ENCODE results near the genes CFAP20DC and CADPS.

- PRO-cap: no peak
These were observed 8.8 kb upstream of the SLMAP start for GRCh38 chr3:57747383-57747633.

- PRO-cap: no peak
These were observed 2.1 kb downstream of the SLMAP start for GRCh38 chr3:57758058-57758695.

GRCh38 chr3:57948717-57949120 lies 59.5 kb upstream of the FLNB start:
- PRO-cap: no peak

GRCh38 chr3:58025848-58026642 lies 17.8 kb downstream of the FLNB start:
- PRO-cap: no peak

DNA sequence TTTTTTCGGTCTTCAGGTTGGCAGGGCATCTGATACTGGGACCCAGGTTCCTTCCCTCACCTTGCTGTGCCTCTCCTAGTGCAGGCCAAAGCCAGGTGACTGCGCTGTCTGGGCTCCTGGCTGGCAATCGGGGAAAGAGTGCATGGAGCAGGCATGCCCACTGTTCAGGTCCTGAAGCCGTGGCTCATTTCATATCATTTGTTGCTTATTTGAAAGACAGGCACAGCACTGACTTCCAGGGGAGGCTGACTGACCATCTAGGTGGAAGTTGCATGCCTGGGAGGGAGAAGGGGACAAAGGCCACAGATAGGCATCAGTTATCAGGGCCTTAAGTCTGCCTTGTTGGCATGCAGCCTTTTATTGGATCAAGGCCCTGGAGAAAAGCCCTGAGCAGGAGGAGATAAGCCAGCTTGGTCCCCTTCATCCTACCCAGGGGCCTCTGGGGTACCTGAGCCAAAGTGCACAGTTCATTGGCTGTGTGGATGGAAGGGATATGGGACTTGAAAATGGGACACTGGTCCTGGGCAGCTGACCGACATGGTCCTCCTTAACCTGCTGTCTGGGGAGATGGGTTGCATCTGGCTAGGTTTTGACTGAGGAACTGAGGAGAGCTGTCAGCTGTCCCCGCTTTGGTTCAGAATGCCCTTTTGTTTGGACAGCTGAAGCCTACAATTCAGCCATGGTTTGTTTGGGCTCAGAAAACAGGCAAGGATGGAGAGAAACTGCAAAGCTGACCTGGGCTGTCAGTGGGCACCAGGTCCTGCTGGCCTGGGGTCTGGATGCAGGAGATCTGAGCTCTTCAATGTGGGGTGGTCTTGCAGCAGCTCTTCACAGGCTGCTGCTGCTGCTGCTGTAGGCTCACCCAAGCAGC lies 59.9 kb downstream of the FLNB start:
- PRO-cap: no peak

- PRO-cap: no peak
These were observed 90.5 kb downstream of the DNASE1L3 start for GRCh38 chr3:58120061-58120892.

DNA sequence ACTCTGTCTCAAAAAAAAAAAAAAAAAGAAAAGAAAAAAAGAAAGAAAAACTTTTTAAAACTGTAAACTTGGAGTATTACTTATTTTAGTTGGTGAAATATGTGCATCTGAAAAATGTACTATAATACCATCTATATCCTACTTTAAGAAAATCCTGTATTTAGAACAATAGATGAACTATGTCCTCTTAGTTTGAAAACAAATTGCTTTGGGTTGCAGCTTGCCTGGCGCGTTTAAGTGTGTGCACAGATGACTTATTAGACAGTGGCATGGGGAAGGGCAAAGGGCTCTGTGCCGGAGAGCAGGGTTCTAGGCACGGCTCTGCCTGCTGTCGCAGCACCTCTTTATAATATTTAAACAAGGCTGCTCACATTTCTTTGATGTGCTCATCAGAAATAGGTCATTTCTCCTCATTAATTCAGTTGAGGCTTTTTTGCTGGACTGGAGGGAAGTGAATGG lies 10.0 kb downstream of the PXK start:
- PRO-cap: no peak

DNA sequence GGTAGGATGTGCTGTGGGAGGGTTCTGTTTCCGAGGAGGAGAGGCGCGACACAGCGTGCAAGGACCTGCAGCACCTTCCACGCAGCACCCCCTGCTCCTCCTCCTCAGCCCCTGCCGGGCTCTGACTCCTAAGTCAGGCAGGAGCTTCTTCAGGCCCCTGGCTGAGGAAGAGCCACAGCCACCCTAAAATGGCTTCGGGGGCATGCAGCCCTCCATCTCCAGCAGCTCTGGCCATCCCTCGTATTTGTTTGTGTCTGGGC lies 32.5 kb downstream of the FAM3D start:
- PRO-cap: no peak

- PRO-cap: no peak
These were observed at the start of gene CFAP20DC for GRCh38 chr3:59049585-59050506. Gene CFAP20DC, minus strand, starts transcription at chr3:59050025.

DNA sequence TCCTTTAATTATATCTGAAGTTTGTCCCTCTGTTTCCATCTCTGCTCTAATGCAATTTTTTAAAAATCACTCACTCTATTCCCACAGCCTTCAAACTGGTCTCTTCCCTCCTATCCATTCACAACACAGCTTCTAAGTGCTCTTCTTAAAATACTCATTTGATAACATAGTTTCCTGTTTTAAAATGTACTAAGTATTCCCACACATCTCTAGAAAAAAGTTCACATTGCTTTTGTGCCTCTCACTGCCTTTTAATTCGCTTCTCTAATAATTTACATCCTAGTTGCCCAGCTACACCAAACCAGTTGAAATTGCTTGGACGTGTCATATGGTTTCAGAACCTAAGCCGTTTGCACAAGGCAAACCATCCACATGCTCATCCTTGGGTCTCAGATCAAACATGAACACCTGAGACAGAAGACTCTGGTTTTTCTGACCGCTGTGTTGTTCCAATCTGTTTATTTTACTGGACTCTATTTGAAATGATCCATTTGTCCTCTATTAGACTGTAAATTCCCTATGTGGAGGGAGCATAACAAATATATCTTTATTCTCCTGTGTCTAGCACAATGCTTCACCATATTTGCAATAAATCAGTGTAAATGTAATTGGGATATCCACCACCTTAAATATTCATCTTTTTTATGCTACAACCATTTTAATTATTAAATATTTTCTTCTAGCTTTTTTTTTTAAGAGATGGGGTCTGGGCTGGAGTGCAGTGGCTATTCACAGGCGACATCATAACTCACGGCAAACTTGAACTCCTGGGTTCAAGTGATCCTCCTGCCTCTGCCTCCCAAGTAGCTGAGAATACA lies 880.4 kb downstream of the FHIT start:
- PRO-cap: no peak

DNA sequence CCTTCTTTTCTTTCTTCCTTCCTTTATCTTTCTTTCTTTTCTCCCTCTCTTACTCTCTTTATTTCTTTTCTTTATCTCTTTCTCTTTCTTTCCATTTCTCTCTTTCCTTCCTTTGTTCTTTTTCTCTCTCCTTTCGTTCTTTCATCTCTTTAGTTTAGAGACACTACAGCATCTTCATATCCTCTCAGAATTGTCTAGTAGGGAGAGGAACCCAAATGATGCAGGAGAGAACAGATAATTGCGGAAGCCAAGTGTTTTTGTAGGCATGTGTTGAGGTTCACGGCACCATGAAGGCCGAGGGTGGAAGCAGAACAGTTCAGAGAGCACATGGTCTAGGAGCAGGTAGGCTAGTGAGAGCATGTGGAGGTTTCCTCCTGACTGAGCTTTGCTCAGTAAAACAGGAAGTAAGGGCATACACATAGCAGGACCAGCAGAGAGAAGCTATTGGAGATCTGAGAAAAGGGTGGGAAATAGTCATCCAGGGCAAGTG lies 491.2 kb downstream of the FHIT start:
- PRO-cap: no peak

GRCh38 chr3:61701564-61701994 lies 140.2 kb downstream of the PTPRG start:
- PRO-cap: no peak

- PRO-cap: no peak
These were observed 286.6 kb downstream of the PTPRG start for GRCh38 chr3:61847748-61848531.

DNA sequence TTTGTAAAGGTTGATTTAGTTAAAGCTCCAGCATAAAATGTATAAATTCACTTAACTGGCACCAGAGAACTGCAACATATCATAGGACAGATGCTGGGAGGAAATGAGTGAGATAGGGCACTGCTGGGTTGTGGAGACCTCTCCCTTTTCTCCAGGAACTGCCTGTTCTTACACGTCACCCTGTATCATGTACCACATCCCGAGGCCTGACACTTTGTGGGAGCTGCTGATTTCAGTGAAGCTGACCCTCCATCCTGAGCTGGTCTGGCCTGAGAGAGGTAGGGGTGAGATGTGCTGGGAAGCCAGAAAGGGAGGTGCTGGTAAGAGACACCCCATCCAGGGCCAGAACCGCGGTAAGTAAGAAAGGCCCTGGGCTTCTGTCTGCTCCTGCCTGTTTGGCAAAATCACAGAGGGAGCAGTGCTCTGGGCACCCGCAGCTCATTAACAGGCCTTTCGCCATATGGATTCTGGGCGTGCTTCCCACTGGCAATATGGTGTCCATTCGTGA lies 213.9 kb upstream of the FEZF2 start:
- PRO-cap: no peak

- PRO-cap: no peak
These were observed at the start of gene CADPS for GRCh38 chr3:62875078-62875737. Gene CADPS, minus strand, starts transcription at chr3:62875416.

- PRO-cap: no peak
These were observed 75.9 kb downstream of the PSMD6 start for GRCh38 chr3:63947421-63947744.

GRCh38 chr3:63979387-63980341 lies 43.6 kb downstream of the PSMD6 start:
- PRO-cap: no peak

DNA sequence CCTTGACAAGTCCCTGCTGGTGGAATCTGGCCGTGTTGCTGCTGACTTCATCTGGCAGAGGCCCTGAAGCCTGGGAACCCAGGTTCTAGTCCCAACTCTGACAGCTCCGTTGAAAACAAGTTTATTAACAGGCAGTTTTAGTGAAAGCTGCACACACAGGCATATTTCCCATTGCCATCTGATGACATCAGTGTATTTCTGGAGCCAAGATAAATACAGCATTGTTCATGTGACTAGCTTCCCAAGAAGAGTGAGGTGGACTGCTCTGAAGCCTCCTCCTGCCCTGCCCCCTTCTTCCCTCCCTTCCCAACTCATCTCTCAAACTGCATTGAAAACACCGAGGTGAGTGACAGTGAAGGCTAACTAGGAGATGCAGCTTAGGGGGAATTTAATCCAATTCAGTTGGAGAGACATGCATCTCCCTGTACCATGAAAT lies 38.1 kb downstream of the PRICKLE2 start:
- PRO-cap: no peak

- PRO-cap: no peak
These were observed 4.7 kb downstream of the PRICKLE2 start for GRCh38 chr3:64220572-64221050.

DNA sequence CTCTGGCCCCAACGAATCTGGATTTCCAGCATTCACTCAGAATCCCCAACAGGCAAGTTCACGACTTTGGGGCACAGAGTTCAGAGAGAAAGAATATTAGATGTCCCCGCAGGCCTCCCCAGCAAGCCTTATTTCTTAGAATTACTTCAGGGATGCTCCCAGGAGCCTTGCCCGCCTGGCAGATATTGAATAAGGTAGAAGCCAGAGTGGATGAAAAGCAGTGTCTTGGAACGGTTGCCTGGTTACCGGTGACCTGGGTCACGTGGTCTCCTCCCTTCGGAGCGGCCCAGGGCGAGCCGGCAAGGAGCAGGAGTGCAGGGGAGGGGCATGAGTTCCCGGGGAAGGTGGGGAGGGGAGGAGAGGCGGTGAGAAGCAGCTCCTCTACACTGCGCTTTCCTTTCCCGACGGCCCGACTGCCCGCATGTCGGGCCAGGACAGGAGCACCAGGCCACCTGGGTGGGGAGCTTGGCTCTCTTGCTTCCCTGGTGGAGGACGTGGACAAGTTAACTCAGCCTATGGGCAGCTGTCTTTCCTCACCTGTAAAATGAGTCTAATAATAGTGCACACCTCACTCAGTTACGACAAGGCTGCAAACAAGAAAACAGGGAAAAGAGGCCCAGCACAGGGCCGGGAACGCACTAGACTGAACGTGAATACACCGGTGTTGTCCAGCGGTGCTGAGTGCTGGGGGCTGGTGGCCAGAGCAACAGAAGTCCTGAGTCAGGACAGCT lies 198.4 kb downstream of the ADAMTS9 start:
- PRO-cap: no peak

All from NALM6 (cell line).